ENCODE measurements around a stretch of chr6.

GRCh38 chr6:125839334-125839828 is 48.6 kb downstream of the NCOA7 start:
- PRO-cap, 3 experiments = no peak in any of the 3 experiments
- RAMPAGE, long total RNA = no peak
- RRBS, 2 experiments = no CpG with 5 or more reads among the region's 8 CpGs

GRCh38 chr6:125918291-125918547 is 38.4 kb upstream of the HINT3 start:
- PRO-cap, 3 experiments = no peak in any of the 3 experiments
- RAMPAGE, long total RNA = no peak
- RRBS, 2 experiments = no CpG with 5 or more reads among the region's 4 CpGs

- PRO-cap, 3 experiments = no peak in any of the 3 experiments
- RAMPAGE, long total RNA = no peak
- RRBS, 2 experiments = no CpG with 5 or more reads among the region's 4 CpGs
Observed at GRCh38 chr6:125959012-125959734, 2.6 kb downstream of the HINT3 start.

DNA sequence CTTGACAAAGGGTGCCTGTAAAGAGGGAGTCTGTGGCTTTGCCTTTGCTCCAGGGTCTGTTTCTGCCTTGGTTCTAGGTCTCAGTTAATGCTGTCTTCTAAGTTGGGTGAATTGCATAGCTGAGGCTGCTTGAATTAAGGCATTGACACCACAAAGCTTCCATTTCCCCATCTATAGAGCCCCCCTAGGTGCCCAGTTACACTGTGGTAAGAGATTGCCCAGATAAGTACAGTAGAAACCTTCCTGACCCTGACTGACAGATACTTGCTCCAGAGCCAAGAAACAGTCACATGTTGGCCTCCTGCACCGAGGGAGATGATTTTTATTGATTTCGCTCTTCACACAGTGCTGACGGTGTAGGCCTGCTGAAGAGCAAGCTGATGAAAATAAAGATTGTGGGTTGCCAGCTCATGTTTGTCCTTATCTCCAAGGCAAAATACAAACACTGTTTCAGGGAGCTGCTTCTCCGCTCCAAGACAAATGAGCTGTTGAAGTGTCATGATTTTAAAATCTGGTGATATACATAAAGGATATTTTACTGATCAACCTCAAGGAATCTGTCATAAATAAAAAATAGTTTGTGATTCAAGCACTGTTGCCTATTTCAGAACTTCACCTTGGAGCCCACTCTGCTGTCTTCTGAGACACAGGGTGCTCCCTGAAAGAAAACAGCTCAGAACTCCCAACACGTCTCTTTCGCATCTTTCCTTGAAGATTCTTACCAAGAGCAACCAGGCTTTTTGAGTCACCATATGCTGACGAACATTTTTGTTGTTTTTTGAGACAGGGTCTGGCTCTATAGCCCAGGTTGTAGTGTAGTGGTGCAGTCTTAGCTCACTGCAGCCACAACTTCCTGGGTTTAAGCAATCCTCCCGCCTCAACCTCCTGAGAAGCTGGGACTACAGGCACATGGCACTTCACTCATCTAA is 68.1 kb downstream of the TRMT11 start:
- PRO-cap, 3 experiments = no peak in any of the 3 experiments
- RAMPAGE, long total RNA = no peak
- RRBS, 2 experiments = no CpG with 5 or more reads among the region's 8 CpGs

DNA sequence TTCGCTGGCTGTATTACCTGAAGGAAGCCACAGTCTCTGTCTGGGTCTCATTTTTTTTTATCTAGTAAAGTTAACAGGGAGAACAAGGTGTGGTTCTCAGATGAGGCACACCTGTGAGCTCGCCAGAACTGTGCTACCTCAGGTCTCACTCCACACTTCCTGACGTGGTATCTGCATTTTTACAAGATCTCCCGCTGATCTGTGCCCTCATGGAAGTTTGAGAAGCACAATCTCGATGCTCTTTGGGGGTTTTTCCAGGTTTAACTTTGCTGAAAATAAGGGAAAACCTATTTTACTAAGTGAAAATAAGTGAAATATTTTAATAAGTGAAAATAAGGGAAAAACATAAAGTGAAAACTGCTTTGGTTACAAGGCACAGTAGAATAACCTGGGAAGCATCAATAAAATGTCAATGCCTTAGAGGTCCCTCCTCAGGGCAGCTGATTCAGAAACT is 169.4 kb upstream of the CENPW start:
- PRO-cap, 3 experiments = no peak in any of the 3 experiments
- RAMPAGE, long total RNA = no peak
- RRBS, 2 experiments = no CpG with 5 or more reads among the region's 5 CpGs

GRCh38 chr6:127918490-127919153 is 17.8 kb upstream of the THEMIS start:
- PRO-cap, 3 experiments = no peak in any of the 3 experiments
- RAMPAGE, long total RNA = no peak
- RRBS, 2 experiments = no CpG with 5 or more reads among the region's 1 CpG

- PRO-cap, 3 experiments = no peak in any of the 3 experiments
- RAMPAGE, long total RNA = no peak
- RRBS, 2 experiments = no CpG with 5 or more reads among the region's 2 CpGs
Observed at GRCh38 chr6:128230593-128230866, 289.9 kb downstream of the PTPRK start.

- PRO-cap, 3 experiments = no peak in any of the 3 experiments
- RAMPAGE, long total RNA = no peak
- RRBS, 2 experiments = no CpG with 5 or more reads among the region's 3 CpGs
Observed at GRCh38 chr6:128374379-128375146, 145.8 kb downstream of the PTPRK start.

DNA sequence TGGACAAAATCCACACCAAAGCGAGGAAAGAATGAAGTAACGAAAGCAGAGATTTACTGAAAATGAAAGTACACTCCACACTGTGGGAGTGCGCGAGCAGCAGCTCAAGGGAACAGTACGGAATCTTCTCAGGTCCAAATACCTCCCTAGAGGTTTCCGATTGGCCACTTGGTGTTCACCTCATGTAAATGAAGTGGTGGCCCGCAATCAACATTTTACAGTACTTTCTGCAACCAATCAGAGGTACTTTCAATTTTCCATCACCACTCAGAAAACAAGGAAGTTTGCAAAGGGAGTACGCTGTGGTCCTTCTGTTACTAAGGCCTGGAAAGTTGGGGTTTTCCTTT is 122.4 kb downstream of the PTPRK start:
- PRO-cap, 3 experiments = no peak in any of the 3 experiments
- RAMPAGE, long total RNA = no peak
- RRBS, 2 experiments = no CpG with 5 or more reads among the region's 8 CpGs

GRCh38 chr6:128480099-128480781 is 40.2 kb downstream of the PTPRK start:
- PRO-cap, 3 experiments = no peak in any of the 3 experiments
- RAMPAGE, long total RNA = no peak
- RRBS, 2 experiments = no CpG with 5 or more reads among the region's 5 CpGs

- PRO-cap, 3 experiments = no peak in any of the 3 experiments
- RAMPAGE, long total RNA = no peak
- RRBS, 2 experiments = no CpG with 5 or more reads among the region's 6 CpGs
Observed at GRCh38 chr6:128507303-128508504, 12.7 kb downstream of the PTPRK start.

DNA sequence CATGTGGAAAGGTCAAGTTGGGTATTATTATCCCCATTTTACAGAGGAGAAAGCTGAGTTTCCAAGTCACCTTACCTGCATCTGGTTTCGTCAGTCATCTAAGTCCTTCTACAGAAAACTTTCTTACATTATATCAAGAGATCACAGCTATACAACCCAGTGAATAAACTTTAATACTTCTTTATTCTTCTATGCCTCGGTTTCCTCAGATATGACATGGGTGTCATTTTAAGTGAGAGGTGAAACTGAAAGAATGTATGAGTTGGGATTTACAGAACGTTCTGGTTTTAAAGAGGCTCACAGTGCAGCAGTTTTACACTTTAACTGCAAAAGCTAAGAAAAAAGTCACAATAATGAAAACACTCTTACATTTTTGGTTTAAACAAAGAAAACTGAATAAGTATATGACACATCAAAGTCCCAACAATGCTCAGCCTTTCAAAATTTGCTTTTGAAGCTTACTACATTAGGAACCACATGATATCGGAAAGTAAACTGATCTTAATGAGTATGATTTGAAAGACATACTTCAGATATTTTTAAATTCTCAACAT is 3.0 kb downstream of the PTPRK start:
- PRO-cap, 3 experiments = no peak in any of the 3 experiments
- RAMPAGE, long total RNA = no peak
- RRBS, 2 experiments = no CpG with 5 or more reads among the region's 4 CpGs

- PRO-cap, 3 experiments = no peak in any of the 3 experiments
- RAMPAGE, long total RNA = no peak
- RRBS, 2 experiments = no CpG with 5 or more reads among the region's 6 CpGs
Observed at GRCh38 chr6:128848247-128848872, 34.6 kb upstream of the LAMA2 start.

DNA sequence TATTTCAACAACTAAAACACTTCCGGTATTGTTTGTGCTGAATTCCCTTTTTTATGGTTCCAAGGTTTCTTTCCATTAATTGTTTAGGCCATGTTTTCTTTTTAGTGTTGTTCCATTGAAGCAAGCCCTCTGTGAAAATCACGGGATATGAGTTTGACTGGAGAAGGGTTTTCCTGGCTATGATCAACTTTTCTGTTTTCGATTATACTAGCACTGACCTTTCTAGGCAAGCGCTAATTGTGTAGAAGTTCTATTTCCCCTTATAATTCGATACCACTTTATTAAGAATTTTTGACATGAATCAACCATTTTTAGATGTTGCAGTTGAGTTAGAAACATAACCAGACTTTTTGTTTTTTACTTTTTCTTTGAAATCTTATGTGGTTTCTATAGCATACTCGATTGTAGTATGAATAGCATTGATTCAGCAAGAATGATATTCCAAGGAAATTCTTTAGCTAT is 2.5 kb downstream of the LAMA2 start:
- PRO-cap, 3 experiments = no peak in any of the 3 experiments
- RAMPAGE, long total RNA = no peak
- RRBS, 2 experiments = no CpG with 5 or more reads among the region's 6 CpGs

DNA sequence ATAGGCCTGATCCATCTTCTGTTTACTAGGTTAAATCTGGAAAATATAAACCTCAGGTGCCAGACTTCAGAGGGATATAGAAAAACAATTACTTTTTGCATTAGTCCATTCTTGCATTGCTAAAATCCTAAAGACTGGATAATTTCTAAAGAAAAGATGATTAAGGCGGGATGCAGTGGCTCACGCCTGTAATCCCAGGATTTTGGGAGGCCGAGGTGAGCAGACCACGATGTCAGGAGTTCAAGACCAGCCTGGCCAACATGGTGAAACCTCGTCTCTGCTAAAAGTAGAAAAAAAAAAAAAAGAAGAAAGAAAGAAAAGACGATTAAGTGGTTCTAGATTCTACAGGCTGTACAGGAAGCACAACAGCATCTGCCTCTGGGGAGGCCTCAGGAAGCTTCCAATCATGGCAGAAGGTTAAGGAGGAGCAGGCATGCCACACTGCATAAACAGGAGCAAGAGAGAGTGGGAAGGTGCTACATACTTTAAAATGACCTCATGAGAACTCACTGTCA is 61.5 kb downstream of the LAMA2 start:
- PRO-cap, 3 experiments = no peak in any of the 3 experiments
- RAMPAGE, long total RNA = no peak
- RRBS, 2 experiments = no CpG with 5 or more reads among the region's 6 CpGs

DNA sequence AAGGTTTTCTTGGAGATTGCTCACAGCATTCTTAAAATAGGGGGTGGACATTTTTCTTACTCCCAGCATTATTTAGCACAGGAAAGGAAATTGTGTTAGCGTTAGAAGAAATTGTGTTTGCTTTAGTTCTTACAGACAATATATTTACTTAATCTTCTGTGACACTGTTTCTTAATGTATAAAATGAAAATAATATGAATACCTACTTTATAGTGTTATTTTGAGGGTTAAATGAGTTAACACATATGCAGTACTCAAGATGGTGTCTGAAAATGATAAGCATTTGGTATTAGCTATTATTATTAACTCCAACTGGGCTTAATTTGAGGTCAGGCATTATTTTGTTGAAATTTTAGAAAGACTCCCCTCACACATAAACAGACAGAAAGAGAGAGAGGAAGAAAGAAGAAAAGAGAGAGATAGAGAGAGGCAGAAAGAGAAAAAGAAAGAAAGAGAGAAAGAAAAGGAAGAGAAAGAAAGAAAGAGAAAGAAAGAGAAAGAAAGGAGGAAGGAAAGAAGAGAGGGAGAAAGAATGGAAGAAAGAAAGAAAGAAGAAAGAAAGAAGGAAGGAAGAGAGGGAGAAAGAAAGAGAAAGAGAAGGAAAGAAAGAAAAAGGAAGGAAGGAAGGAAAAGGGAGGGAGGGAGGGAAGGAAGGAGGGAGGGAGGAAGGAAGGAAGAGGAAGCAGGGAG is 325.3 kb downstream of the LAMA2 start:
- PRO-cap, 3 experiments = no peak in any of the 3 experiments
- RAMPAGE, long total RNA = no peak
- RRBS, 2 experiments = no CpG with 5 or more reads among the region's 1 CpG

DNA sequence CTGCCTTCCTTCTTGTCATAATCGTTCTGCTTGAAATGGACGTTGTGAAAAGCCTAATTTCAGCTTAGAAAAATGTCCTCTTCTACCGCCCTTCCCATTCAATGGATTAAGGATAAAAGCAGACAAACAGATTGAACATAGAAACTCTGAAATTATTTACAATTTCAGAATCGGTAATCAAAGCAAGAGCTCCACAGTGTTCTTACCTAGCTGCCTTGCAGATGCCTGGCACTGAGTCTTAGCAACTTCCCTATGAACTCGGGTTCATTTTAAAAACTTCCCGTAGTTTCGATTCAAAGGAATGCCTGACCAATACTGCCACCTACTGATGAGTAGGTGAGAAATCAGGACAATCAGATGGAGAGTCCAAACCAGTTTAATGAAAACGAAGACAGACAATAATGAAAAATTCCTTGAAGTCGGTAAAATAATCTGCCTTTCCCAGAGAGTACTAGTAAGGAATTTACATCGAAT is 134.8 kb downstream of the ARHGAP18 start:
- PRO-cap, 3 experiments = no peak in any of the 3 experiments
- RAMPAGE, long total RNA = no peak
- RRBS, 2 experiments = no CpG with 5 or more reads among the region's 10 CpGs

DNA sequence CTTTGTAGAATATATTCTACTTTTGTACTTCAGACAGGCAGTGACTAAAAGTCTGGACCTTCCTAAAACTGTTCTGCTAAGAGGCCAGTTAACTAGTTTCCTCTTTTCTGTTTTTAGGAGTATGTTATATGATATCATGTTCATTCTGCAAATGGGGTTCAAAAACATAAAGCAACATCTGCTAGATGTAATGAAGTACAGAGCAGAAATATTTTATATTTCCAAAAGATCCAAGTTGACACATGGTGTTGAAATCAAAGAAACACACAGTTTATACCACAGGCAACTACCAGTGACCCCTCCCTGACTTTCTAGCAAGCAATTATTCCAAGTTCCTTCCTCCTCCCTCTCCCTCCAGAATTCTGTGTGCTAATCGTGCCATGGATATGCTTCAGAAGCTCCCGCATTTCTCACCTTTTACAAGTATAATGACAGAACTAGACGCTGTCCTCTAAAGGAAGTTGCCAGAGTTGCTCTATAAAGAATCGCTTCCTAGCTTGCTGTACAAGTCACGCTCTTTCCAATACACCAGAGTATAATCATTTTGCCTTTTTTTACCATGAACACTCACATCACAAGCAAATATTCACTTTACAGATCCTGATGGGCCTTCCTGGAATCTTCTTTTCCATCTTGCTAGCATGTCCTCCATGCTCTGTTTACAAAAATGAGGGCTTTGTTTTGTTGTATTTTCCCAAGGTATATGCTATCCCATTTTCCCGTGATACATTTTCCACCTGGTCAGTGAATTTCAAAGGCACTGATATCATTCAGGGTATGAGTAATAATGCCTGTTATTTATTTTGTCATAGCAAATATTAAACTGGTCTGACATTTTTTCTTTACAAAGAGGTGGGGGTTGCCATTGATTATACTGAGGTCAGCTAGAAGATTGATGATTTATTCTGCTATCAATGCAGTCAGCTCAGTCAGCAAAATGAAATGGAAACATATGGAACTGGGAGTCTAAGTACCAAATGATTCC is 64.5 kb downstream of the ARHGAP18 start:
- PRO-cap, 3 experiments = no peak in any of the 3 experiments
- RAMPAGE, long total RNA = no peak
- RRBS, 2 experiments = no CpG with 5 or more reads among the region's 6 CpGs

- PRO-cap, 3 experiments = no peak in any of the 3 experiments
- RAMPAGE, long total RNA = no peak
- RRBS, 2 experiments = no CpG with 5 or more reads among the region's 5 CpGs
Observed at GRCh38 chr6:129687810-129688269, 22.1 kb downstream of the ARHGAP18 start.

GRCh38 chr6:130377789-130378353 is 12.1 kb downstream of the TMEM200A start:
- PRO-cap, 3 experiments = no peak in any of the 3 experiments
- RAMPAGE, long total RNA = no peak
- RRBS, 2 experiments = no CpG with 5 or more reads among the region's 2 CpGs